Astrocyte (in vitro differentiated cells and primary cell): ENCODE data around the genes ERCC5, DAOA and TNFSF13B.

DNA sequence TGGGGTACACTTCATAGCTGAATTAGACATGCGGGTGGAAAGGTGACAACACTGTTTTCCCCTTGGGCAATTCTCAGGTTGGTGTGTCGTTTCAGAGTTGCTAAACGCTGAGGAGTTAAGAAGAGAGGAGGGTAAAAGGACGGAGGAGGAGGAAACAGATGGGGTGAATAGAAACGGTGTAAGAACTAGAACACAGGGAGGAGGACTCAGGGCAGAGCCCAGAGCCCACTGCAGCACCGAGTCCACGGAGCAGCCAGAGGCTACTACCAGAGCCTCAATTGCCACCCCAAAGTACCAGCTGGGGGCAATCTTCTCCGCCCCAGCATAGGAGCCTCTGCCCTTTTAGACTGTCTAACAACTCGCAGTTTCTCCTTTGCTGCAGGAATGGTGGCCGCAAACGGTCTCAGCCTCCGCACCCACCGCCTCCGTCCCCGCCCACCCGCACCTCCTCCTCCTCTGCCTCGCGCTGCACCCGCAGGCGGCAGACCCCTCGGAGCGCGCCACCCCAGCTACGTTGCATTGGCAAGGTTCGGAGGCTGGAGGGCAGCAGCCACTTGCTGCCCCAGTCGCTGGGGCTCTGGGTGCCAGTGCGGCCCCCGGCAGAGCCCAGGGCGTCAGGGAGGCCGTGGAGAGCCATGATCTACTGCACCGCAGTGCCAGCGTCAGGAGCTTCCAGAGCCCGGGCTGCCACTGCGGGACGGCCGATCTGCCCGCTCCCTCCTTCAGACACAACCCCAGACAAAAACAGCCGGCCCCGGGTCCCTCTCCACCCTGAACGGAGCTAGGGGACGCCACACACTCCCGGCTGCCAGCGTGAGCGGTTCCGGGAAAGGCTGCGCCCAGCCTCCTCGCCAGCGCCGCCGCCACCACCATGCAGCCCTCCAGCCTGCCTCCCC, 196.9 kb upstream of the TPP2 start:
- PRO-cap: no peak
- RRBS, 2 experiments: 1 to 3% methylated on average over 15 of the region's 50 CpGs

- PRO-cap: bidirectional peak, plus-strand start at chr13:102845849, minus-strand start at chr13:102845709; bidirectional peak, plus-strand start at chr13:102846026, minus-strand start at chr13:102846024
- RRBS, 2 experiments: 0 to 2% methylated on average over 3 to 13 of the region's 74 CpGs
Observed at GRCh38 chr13:102845536-102846646, at the start of gene ERCC5. Gene ERCC5 (plus strand): TSS chr13:102846032.

DNA sequence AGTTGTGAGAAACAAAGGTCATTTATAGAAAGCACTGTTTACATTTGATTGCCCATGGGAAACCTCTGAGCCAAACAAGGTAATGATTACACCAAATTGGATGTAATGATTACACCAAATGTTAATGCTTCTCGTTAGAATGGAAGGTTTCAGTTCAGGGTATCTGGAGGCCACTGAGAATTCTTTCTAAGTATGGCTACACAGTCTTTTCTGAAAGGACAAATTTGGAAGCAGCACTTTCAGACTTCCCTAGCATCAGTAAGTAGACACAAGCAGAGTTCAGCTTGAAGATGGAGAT, 451.3 kb upstream of the SLC10A2 start:
- PRO-cap: no peak
- RRBS, 2 experiments: no CpG with 5 or more reads among the region's 1 CpG

DNA sequence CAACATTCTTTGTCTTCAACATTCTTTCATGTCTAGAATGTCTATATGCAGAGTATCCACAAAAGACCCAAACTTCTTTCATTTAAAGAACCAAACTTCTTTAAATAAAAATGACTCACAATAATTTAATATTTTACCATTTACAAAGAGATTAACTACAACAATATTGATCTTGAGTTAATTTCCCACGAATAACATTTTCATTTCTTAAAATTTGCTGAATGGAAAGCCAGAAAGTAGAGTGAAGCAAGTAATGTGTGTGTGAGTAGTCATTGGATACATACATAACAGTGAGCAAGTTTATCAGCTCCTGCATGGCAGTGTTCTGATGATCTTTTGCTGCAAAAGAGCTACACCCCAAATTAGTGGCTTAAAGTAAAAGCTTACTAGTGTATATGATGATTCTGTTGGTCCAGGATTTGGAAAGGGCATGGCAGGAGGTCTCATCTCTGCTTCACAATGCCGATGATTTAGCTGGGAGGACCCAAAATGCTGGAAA, at the start of gene DAOA:
TSS of gene DAOA (plus strand) at position 246 of the 499 bp plus-strand sequence.
- PRO-cap: no peak
- RRBS, 2 experiments: no CpG with 5 or more reads among the region's 2 CpGs

DNA sequence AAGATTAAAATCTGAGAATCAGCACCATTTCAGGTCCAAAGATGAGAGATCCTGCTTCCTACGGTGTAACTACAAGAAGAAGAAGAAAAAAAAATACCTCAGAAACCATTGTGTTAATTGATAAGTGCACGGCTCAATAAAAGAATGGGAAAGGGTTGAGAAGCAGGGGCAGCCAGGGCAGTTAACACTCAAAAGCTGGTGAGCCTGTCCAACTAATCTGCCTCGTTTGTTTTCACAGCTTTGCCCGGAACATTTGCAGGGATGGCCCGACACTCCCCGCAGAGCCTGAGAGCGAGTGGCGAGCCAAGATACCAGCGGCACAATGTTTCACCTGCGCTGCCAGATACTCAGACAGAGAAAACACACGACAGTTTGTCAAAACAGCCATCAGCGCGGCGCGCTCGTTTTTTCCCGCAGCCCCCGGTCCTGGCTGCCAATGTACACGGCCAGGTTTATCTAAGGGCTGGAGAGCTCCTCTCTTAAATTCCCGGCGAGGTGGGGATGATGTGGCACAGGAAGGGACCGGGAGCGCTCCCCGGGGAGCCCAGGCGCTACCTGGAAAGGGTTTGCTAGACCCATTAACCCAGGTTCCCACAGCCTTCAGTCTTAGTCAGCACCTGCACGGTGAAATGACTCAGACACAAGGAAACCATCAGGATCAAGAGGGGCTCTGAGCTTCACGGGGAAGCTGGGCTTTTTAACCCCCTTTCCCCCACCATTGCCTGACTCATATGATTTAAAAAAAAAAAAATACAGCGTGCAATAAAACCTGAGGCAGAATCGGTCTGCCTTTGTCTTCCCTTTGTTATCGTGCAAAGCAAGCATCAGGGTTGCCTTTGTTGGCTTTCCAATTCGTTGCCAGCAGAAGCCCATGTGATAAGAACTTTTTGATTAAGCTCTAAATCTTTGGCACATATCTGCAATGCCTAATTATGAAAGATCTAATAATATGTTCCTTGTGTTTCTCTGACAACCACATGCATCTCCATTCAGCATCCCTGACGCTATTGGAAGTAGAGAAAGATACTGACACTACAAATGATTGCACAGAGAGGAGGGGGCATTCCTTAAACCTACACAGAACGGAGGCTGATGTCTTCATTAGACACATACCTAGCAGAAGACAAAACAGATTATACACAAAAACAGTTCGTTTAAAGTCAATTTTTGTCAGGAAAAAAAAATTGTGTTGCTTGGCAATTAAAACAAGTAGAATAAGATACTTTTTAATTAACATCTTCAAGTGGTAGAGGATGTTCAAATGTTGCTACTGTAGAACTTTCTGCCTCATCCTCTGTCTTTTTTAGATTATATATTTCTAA, 186.1 kb downstream of the EFNB2 start:
- PRO-cap: no peak
- RRBS, 2 experiments: 3 to 5% methylated on average over 3 of the region's 34 CpGs

DNA sequence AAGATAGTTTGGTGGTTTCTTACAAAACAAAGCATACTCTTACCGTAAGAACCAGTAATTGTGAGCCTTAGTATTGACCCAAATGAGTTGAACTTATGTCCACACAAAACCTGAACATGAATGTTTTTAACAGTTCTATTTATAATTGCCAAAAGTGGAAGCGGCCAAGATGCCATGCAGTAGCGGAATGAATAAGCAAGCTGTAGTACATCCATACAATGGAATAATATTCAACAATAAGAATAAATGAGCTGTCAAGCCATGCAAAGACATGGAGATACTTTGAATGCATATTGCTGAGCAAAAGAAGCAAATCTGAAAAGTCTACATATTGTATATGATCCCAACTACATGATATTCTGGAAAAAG, 183.0 kb downstream of the EFNB2 start:
- PRO-cap: no peak
- RRBS, 2 experiments: no CpG with 5 or more reads among the region's 3 CpGs

DNA sequence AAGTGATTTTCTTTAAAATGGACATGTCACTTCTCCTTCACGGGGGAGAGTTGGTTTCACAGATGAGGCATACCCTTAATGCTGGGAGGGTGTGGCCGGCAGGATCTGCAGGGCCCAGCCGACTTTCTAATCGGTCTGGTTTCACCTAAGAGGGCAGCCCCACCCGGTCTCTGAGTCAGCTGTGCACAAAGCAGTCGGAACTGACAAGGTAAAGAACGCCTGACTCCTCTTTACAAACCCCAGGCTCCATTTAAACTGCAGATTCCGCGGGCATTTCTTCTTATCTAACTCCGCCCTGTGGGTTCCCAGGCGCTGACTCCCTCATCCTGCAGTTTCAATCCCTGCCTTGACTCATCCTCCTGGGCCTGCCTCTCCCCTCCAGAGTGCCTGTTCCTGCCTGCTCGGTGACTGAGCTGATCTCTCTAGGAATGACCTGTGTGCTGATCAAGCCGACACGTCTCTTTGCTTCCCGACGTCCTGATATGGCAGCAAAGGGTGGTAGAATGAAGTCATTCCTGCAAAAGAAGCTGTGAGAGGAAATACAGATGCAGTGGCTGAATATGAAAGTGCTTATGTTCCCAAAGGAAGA, 63.4 kb downstream of the EFNB2 start:
- PRO-cap: no peak
- RRBS, 2 experiments: 3 to 13% methylated on average over 4 of the region's 16 CpGs

DNA sequence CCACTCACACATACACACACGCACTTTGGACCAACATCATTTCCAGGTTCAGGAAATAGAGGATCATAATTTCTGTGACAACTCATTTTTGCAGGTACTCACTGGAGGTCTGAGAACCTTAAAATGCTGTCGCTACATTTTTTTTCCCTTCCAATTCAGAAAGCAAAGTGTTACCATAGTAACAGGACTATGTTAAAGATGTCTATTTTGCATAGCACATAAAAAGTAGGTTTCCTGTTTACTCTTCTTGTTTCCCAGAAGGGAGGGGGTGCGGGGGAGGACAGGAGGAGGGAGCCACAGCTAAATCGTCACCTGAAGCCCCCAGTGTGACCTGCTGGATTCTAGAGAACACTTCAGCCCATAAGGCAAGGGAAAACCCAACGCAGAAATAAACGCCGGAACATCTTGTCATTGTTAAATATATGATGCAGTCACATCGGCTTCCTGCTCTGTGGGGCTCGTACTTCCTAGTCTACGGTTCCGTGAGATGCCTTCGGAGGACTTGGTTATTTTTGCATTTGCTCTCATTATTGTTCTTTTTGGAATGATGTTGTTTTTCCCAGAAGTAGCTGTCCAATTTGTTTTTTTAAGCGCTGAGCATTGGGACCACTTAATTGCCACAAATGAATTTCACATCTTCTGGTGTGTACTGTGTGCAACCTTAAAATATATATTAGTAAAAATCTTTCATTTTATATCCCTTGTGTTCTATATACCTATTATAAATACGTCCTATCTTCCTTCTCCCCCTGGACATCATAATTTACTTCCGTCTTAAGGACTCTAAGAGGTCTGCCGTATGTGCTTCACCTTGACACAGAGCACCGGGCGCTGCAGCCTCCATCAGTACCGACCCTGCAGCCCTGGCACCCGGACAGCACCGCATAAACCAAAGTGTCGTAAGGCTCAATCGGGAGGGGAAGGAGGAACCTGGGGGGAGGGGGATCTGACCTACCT, 44.4 kb downstream of the EFNB2 start:
- PRO-cap: no peak
- RRBS, 2 experiments: 71 to 82% methylated on average over 4 of the region's 23 CpGs

DNA sequence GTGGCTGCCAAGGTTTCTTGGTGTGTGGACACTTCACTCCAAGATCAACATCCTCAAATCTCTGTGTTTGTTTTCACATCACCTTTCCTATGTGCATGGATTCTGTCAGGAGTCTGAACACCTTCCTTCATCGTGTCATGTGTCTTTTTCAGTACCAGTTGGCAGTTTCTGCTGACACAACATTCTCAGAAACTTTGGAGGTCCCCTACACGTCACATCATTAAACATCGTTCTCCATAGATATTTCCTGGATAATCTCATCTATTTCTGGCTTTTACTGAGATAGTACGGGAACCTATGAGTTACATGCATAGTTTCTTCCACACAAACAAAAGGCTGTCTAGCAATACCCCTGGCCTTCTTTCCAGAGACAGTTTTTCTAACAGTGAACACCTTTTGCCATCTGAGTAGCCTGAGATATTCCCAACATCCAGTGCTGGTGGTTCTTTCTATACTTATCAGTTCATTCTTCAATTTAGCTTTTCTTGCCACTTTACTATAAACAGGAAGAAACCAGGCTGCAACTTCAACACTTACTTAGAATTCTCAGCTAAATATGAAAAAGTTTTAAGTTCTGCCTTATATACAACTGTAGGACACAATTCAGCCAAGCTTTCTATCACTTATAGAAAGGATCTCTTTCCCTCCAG, 15.4 kb upstream of the EFNB2 start:
- PRO-cap: no peak
- RRBS, 2 experiments: no CpG with 5 or more reads among the region's 4 CpGs

GRCh38 chr13:106568195-106568412, 167 bp upstream of the ARGLU1 start:
- PRO-cap: no peak
- RRBS, 2 experiments: no CpG with 5 or more reads among the region's 17 CpGs

DNA sequence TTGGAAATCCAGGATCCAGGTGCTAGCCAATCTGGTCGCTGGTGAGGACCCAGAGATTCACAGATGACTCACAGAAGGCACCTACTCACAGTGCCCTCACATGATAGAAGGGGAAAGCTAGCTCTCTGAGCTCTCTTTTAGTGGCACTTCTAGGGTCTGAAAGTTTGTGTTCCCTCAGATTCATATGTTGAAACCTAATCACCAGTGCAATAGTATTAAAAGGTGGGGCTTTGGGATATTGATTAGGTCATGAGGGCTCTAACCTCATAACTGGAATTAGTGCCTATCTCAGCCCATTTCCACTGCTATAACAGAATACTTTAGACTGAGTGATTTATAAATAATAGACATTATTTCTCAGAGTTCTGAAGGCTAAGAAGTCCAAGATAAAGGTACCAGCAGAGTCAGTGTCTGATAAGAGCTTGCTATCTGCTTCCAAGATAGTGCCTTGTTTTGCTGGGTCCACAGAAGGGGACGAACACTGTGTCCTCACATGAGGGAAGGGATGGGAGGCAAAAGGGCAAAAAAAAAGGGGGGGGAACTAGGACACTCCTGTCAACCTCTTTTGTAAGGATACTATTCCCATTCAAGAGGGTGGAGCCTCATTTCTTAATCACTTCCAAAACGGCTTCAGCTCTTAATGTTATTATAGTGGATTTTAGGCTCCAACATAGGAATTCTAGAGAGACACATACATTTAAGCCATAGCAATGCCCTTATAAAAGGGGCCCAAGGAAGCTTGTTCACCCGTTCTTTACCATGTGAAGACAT, 1.7 kb upstream of the ARGLU1 start:
- PRO-cap: no peak
- RRBS, 2 experiments: no CpG with 5 or more reads among the region's 4 CpGs

- PRO-cap: no peak
- RRBS, 2 experiments: no CpG with 5 or more reads among the region's 4 CpGs
Observed at GRCh38 chr13:106587779-106588266, 19.9 kb upstream of the ARGLU1 start.

DNA sequence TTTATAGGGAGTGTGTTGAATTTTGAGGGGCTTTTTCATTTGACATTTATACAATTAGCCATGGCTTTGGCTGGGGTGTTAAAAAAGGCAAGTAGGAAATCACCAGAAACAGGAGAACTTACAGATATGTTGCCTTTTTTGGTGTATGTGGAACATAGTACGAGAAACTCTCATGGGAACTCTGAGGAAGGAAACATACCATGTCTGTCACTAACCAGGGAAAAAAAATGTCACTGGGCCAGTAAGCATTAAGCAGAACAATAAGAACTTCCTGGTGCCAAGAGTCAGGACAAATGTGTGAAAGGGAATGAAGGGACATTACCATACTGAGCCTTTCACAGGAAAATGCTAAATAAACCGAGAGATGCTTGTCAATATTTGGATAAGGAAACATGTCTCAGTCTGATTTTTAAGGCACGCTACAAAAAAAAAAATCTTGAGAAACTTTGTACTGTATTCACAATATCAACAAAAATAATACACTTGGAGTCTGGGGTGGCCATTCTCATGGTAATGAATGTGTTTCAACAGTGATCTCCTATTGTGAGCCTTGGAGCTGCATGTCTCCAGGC, 112.9 kb upstream of the ARGLU1 start:
- PRO-cap: no peak
- RRBS, 2 experiments: no CpG with 5 or more reads among the region's 3 CpGs

DNA sequence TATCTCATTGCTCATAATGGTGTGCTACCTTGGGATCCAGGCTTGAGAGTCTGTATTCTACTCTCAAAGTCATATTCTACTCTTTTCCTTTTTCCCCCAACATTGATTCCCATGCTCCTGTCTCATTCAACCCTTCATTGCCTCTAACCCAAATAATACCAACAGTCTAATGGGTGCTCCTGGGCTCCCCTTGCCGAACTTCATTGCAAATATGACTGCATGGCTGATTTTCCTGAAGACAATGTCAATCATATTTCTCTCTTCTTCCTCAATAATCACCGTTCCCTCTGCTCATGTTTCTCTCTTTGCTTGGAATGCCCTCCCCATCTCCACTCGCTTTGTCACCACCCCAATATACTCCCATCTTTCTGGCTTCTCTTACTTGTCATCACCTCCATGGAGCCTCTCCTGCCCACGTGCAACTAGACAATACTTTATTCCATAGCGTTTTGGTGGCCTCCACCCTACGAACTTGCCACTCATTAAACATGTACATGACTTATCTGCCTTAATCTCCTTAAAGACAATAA, 147.6 kb downstream of the NALF1 start:
- PRO-cap: no peak
- RRBS, 2 experiments: no CpG with 5 or more reads among the region's 6 CpGs

GRCh38 chr13:108269381-108270631, at the start of gene TNFSF13B:
Gene TNFSF13B (plus strand): TSS chr13:108269718.
- PRO-cap: no peak
- RRBS, 2 experiments: 19 to 23% methylated on average over 4 of the region's 19 CpGs

DNA sequence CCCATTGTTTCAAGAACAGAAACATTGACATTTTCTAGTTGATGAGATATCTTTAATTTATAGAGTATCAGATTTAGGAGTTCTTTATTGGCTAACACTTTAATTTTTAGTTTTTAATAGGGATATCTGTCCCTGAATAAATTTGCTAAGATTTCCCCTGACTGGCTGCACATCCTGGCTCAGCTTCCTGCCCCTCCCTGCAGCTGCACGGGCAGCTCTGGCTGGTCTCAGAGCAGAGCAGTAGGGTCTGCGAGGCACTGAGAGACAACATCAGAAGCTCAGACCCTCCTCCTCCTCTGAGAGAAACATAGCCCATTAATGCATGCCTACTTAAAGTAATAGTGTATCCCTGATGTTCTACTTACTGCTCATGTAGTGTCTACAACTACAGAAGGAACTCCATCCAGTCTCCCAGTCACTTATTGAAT, 139.2 kb downstream of the TNFSF13B start:
- PRO-cap: no peak
- RRBS, 2 experiments: no CpG with 5 or more reads among the region's 2 CpGs

GRCh38 chr13:108496674-108497274, 132.6 kb upstream of the MYO16 start:
- PRO-cap: no peak
- RRBS, 2 experiments: no CpG with 5 or more reads among the region's 12 CpGs

GRCh38 chr13:108587337-108587536, 42.2 kb upstream of the MYO16 start:
- PRO-cap: no peak
- RRBS, 2 experiments: no CpG with 5 or more reads among the region's 1 CpG

- PRO-cap: no peak
- RRBS, 2 experiments: no CpG with 5 or more reads among the region's 10 CpGs
Observed at GRCh38 chr13:109243525-109244378, 542.6 kb downstream of the IRS2 start.

- PRO-cap: no peak
- RRBS, 2 experiments: no CpG with 5 or more reads among the region's 3 CpGs
Observed at GRCh38 chr13:109412362-109412652, 374.1 kb downstream of the IRS2 start.